Airway epithelial cell (primary cell): ENCODE measurements around a stretch of chrX.

DNA sequence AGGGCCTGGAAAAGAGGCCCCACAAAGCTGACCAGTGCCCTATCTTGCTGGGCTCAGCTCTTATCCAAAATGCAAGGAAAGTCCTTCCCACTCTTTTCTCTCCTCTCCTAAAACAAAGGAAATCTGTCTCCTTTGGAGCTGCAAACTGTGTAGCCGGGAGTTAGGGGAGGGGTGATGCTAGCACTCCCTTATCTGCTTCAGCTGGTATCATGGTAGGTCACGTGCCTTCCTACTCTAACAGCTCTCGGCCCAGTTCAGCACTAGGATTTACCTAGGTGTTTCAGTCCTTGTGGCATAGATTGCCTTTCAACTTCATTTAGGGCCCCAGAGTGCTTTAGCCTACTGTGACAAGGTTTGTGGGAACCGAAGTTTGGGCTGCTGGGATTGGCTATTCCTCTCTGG, 245.2 kb upstream of the CT83 start:
- RAMPAGE, long total RNA = no peak

- RAMPAGE, long total RNA = no peak
These were observed 538.8 kb upstream of the CT83 start for GRCh38 chrX:117001602-117002034.

DNA sequence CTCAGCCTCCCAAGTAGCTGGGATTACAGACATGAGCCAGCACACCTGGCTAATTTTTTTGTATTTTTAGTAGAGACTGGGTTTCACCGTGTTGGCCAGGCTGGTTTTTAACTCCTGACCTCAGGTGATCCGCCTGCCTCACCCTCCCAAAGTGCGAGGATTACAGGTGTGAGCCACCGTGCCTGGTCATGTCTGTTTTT, 817.5 kb downstream of the KLHL13 start:
- RAMPAGE, long total RNA = no peak

DNA sequence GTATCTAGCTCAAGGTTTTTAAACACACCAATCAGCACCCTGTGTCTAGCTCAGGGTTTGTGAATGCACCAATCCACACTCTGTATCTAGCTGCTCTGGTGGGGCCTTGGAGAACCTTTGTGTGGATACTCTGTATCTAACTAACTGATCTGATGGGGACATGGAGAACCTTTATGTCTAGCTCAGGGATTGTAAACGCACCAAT, 721.3 kb downstream of the KLHL13 start:
- RAMPAGE, long total RNA = no peak

GRCh38 chrX:118392571-118393170, 46.8 kb downstream of the WDR44 start:
- RAMPAGE, long total RNA = no peak

GRCh38 chrX:119240091-119240511, 4.0 kb downstream of the PGRMC1 start:
- RAMPAGE, long total RNA = no peak

DNA sequence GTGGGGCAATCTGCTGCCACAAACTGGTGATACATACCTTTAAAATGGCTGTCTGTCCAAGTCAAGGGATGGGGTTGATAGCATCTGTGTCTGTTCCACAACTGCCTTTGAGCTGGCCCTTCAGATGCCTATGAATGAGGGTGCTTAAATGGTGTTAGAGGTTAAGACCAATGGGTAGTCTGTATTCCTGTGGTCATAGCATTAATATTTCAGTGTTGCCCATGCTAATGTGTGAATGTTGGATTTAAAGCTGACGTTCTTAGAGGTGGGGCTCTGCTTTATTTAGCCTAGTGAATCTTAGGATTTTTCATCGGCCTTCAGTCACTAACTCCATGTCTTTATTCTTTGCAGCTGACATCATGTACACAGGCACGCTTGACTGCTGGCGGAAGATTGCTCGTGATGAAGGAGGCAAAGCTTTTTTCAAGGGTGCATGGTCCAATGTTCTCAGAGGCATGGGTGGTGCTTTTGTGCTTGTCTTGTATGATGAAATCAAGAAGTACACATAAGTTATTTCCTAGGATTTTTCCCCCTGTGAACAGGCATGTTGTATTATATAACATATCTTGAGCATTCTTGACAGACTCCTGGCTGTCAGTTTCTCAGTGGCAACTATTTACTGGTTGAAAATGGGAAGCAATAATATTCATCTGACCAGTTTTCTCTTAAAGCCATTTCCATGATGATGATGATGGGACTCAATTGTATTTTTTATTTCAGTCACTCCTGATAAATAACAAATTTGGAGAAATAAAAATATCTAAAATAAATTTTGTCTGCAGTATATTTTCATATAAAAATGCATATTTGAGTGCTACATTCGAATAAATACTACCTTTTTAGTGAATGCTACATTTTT, 2.5 kb downstream of the SLC25A5 start:
- RAMPAGE, long total RNA = no peak

- RAMPAGE, long total RNA = no peak
These were observed 34.6 kb downstream of the SLC25A5 start for GRCh38 chrX:119502532-119503560.

- RAMPAGE, long total RNA = no peak
These were observed 37.8 kb downstream of the SLC25A5 start for GRCh38 chrX:119506143-119506442.

- RAMPAGE, long total RNA = no peak
These were observed 674 bp upstream of the UBE2A start for GRCh38 chrX:119573506-119574272.

DNA sequence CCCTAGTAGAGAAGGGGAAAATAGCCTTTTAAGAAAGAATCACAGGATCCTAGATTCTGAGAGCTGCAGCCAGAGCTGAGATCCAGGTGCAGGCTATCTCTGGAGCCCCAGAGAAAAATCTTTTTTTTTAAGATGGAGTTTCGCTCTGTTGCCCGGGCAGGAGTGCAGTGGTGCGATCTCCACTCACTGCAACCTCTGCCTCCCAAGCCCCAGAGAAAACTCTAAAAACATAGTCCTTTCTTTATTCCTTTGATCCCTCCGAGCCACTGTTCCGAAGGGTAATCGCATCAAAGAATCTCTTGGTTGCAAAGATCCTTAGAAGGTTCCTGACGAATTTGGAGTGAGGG, 38.4 kb downstream of the SEPTIN6 start:
- RAMPAGE, long total RNA = no peak

- RAMPAGE, long total RNA = no peak
These were observed 6.7 kb downstream of the SEPTIN6 start for GRCh38 chrX:119686005-119686899.

GRCh38 chrX:119691727-119693007, 801 bp downstream of the SEPTIN6 start:
- RAMPAGE, long total RNA = no peak

DNA sequence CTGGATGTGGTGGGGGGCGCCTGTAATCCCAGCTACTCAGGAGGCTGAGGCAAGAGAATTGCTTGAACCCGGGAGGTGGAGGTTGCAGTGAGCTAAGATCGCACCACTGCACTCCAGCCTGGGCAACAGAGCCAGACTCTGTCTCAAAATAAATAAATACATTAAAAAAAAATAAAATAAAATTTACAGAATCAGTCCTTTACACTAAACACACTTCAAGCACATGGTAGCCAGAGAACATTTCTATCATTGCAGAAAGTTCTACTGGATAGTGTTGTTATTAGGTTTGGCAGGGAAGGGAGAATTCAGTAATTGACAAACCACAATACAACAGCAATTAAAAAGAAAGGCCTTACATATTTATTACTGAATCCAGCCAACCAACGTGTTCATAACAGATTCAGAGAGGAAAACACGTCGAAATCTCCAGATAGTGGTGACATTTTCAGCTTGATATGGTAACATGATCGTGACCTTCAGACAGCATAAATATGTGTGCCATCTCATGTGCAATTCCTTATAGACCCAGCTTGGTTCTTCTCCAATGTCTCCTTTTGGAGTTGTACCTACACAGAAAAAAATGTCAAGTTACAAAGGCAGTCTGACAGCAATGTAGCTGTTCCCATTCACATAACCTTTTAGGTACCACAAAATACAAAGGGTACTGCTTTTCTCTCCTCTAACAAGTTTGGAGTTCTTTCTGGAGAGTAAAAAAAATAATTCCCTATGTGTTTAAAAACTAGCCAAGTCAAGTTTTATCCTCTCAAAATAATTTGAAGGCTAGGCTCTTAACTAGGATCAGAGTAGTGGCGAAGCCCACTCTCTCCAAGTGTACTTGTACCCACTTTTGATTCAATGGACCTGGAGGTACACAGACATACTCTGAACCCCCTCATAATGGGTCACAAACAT, 5.0 kb downstream of the RPL39 start:
- RAMPAGE, long total RNA = no peak

GRCh38 chrX:120143718-120144885, 14.3 kb upstream of the RHOXF2 start:
- RAMPAGE, long total RNA = no peak

DNA sequence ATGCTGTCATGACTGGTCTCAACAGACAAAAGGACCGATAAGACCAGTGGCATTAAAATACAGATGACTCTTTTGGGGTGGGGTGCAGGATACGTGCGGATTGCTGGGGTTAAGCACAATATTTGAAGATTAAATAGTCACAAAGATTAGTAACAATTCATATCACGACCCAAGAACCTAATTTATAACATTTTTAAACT, 9.1 kb downstream of the ZBTB33 start:
- RAMPAGE, long total RNA = no peak

DNA sequence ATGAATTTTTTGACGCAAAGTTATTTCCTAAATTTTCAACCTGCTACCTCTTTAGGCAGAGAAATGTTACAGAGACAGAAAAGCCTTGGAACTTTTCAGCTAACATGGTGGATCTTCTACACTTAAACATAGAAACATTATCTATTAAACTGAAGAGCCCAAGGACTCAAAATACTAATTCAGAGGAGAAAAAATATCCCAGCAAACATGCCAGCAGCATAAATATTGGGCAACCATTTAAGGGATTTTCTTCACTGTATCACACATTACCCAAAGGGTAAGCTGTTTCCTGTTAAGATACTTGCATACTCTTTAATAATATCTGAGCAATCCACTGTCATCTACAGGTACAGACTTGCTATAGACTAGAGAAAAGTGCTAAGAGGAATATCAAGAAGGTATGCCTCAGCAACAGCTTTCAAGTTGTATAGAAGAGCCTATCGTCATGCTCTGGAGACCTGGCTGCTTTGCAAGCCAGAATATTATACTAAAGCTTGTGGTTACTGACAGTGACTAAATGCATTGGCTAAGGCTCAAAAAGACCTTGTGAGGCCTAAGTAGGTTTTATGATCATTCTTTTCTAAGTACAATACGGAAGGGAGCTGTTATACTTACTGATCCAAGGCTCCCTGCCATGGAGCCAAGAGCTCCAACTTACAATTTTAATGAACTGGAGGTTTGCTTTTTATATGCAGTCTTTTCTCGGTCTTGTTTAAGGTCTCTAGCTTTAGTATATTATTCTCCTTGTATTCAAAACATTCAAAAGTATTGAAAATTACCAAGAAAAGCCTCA, 11.4 kb downstream of the LAMP2 start:
- RAMPAGE, long total RNA = no peak

- RAMPAGE, long total RNA = no peak
These were observed 1.1 kb downstream of the CT47B1 start for GRCh38 chrX:120874653-120874940.

DNA sequence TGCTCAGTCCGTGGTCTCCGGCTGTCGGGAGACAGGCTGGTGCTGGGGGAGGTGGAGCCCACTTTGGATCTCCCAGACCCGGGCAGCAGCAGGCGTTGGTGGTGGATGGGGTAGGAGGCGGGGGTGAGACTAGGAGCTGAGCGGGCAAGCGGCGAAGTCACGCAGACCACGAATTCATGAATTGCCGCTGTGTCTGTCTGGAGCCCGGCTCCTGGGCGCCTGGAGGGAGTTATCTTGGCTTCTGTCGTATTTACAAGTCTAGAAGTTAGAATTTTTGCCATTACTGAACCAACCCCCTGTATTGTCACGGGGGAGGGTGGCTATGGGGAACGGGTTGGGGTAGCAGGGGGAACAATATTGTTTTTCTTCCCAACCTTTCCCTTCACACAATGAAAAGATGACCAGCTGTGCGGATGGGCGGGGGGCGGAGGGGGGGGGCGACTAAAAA, 1.0 kb downstream of the GRIA3 start:
- RAMPAGE, long total RNA = no peak

DNA sequence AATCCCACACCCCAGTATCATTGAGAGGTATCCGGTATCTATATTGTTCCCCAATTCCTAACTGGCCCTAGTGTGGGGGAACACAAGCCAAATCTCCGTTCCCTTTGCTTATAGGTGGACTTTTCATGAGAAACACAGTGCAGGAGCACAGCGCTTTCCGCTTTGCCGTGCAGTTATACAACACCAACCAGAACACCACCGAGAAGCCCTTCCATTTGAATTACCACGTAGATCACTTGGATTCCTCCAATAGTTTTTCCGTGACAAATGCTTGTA, 1.6 kb downstream of the GRIA3 start:
- RAMPAGE, long total RNA = no peak